M059J (cell line): ENCODE measurements around a stretch of chr10.

DNA sequence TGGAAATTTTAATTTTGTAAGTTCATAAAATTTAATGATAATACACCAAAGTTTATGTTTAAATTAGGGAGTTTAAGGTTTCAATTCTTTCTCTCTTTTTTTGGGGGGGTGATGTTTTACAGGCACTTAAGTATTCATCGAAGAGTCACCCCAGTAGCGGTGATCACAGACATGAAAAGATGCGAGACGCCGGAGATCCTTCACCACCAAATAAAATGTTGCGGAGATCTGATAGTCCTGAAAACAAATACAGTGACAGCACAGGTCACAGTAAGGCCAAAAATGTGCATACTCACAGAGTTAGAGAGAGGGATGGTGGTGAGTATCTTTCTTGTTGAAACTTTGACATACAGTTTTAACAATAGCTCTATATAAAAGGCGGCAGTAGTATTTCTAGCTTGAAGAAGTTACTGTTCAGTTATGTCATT is 2.5 kb downstream of the WAC start:
- RAMPAGE, long total RNA = no peak

- RAMPAGE, long total RNA = no peak
Observed at GRCh38 chr10:28561336-28562210, 28.7 kb downstream of the WAC start.

DNA sequence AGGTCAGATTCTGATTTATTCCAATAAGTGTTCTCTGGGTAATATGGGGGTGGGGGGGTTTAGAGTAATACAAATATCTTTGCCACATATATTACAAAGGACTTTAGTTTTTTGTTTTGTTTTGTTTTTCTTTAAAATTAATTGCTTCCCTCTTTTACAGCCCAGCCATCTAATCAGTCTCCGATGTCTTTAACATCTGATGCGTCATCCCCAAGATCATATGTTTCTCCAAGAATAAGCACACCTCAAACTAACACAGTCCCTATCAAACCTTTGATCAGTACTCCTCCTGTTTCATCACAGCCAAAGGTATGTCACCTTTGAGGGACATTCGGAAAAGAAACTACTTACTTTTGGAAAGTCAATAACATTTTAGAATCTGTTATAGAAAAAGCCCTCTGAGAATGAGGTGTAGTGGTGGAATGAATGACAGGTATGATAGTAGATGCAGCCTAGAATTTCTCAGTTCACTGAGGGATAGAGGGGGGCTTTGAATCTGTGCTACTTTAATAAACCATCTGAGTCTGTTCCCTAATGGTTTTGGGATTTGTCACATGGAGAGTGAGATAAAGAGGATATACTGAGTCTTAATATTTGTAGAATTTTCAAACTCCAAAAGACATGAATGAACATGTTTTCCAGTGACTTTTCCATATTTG is 65.6 kb upstream of the BAMBI start:
- RAMPAGE, long total RNA = no peak

DNA sequence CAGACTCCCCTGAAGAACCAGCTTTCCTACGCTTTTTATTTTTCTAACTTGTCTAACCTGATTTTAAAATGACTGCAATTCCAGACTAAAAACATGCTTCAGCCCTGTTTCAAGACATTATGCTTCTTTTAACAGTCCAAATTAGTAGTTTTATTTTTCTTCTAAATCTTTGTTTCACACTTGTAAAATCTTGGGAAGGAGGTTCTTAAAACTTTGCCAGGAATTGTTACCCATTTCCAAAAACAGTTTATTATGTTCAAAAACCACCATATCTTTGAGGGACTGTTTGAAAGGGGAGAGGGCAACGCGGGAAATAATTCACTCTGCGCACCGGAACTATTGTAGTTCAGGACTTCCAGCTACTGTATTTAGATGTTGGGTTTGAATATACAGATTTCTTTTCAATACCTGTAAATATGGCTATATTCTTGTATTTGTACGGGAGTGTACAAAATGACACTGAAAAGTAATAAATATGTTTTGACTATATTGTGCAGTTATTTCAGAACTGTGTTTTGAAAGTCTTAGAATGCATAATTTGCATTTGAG is 54.7 kb upstream of the BAMBI start:
- RAMPAGE, long total RNA = no peak

- RAMPAGE, long total RNA = no peak
Observed at GRCh38 chr10:29119343-29119721, 169.5 kb upstream of the LYZL1 start.

- RAMPAGE, long total RNA = no peak
Observed at GRCh38 chr10:29410413-29410831, 121.6 kb downstream of the LYZL1 start.

- RAMPAGE, long total RNA = no peak
Observed at GRCh38 chr10:29427129-29427829, 138.4 kb downstream of the LYZL1 start.

GRCh38 chr10:29640239-29641100 is 5.7 kb upstream of the SVIL start:
- RAMPAGE, long total RNA = no peak

DNA sequence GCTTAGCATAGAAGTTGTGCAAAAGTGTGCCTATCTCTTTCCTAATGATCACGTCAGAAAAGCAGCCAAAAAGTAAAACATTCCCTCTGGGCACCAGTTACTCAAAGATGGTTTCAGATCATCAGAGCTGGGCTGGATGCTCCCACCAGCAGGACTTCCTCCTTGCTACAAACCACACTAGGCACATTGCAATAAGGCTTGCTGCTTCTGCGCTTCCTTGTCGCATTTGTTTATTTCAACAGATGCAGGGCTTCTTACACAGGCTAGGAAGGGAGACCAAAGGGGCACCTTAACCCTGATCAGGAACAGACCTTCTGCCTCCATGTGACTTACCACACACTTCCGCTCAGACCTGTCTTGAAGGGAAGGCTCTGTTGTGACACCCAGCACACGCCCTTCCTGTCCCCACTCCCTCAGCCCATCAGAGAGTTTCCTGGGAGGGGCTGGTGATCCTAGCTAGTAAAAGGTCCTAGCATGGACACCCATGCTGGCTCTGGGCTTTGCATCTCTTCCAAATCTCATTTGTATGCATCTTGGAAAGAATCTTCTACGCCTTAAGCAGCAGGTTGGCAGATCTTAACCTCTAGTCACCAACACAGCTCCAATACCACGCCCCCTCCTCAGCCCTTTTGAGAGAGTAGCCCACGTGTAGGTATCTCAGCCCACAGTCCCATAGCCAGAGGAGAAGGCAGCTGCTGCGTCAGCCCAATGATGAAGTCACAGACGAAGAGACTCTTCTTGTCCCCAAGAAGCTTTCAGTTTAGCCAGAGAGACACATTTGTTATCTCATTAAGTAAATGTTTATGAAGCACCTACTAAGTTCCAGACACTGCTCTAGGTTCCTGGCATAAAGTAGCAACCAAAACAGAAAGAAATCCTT is 47.1 kb upstream of the SVIL start:
- RAMPAGE, long total RNA = no peak

- RAMPAGE, long total RNA = no peak
Observed at GRCh38 chr10:29838942-29839326, 204.2 kb upstream of the SVIL start.

DNA sequence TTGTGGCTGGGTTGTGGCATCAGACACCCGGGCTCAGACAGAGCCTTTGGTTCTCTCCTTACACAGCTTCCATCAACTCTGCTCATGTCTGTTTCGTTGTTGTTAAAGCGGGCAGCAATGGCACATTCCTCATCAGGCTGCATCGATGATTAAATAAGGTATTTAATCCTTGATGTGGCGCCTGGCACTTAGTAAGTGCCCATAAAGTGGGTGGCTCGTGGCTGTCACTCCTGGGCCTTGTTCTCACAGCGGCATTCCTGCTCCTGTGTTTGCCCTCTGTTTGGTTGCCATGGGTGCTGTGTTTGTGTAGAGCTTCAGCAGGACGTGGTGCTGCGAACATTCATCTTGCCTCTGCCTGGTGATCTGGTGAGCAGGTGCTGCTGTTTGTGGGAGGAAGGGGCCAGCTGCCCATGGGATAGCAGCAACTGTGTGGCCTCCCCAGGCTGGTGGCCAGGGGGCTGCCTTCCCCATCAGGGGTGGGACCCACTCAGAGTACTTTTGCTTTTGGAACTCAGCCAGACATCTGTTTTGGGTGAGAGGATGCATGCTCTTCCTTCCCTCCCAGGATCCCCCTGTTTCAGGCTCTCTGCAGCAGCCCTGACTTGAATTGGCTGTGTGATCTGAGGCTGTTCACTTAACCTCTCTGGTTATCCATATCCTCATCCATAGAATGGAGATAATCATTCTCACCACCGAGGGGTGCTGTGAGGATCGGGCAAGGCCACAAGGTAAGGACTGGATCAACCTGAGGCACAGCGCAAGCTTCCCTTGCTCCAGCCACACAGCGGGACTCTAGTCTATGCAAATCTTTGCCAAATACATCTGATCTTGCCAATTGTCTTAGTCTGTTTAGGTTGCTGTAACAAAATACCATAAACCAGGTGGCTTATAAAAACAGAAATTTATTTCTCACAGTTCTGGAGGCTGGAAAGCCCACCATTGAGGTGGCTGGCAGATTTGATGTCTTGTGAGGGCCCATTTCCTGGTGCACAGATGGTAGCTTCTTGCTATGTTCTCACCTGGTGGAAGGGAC is 207.4 kb upstream of the SVIL start:
- RAMPAGE, long total RNA = no peak

DNA sequence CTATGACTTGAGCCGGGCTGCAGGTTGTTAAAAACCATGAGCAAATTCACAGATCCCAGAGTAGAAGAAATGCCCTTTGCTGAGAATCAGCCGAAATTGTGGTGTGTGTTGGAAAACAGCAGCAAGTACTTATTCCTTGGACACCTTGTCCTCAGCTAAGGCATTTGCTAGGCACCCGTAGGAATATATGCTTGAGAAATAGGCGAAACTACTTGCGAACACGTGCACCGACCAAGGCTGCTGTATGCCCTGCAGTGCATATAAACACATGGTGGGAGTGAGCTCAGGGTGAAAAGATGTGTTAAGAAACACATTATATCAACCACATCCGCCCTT is 199.3 kb downstream of the JCAD start:
- RAMPAGE, long total RNA = no peak

- RAMPAGE, long total RNA = no peak
Observed at GRCh38 chr10:29881273-29881585, 178.2 kb downstream of the JCAD start.

DNA sequence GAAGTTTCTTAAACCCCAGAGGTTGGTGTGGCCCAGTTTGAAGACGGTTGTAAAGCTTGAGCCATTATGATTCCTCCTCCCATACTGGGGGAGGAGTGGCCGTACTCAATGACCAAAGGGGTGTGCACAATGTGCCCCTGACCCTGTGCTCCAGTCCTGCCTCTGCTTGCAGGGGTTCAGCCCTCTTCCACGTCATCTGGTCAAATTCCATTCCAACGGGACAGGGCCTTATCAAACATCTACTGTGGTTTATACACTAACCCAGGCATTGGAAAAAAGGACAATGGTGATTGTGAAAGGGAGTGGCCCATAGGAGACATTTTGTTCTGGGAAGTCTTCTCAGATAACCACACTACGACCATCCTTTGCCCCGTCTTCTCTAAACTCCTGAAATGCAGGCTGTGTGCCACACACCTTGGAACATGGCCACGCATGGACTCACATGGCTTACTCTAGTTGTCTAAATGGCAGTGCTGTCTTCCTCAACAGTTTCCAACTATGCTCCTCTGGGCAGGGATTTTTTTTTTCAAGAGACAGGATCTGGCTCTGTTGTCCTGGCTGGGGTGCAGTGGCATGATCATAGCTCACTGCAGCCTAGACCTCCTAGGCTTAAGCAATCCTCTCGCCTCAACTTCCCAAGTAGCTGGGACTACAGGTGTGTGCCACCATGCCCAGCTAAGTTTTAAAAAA is 102.9 kb downstream of the JCAD start:
- RAMPAGE, long total RNA = no peak

DNA sequence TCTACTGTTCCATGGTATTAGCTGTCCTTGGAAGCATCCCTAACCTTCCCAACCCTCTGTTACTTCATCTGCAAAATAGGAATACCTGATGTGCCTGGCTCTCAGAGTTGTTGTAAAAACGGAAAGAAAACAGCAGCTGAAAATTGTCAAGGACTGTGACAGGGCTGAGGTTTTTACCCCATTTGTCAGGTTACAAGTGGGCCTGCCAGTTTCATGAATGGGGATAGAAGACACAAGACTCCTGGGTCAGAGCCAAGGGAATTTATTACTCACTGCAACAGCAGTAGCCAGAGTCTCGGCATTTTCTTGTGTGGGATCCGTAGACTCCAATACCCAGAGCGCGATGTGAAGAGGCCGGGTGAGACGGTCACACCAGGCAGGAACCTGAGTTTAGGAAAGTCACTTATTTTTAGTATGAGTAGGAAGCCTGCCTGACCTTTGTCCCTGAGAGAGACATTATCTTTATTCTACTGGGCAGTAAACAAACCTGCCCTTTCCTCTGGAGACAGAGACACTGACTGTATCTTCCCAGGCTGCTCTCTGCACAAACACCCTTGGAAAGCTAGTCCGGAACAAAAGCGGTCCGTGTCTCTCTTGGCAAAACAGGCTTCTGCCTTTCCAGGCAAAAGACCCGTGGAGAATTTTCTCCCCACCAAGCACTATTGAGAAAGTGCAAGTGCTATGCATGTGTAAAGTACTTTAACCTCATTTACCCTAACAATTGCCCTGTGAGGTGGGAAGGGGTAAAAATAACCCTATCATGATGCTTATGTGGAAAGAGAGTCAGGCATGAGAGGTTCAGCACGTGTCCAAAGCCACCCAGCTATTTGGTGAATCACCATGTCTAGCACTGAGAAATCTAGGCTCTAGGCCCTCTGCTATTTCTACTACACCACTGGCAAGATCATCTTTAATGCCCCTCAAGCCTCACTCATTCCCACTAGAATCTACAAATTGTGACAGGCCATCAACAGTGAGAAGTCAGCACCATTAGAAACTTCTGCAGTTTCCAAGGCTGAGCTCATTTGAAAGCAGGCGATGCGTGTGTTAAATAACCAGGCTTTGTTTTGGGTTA is 58.4 kb downstream of the JCAD start:
- RAMPAGE, long total RNA = no peak

GRCh38 chr10:30026911-30028258 is 32.0 kb downstream of the JCAD start:
- RAMPAGE, long total RNA = no peak

DNA sequence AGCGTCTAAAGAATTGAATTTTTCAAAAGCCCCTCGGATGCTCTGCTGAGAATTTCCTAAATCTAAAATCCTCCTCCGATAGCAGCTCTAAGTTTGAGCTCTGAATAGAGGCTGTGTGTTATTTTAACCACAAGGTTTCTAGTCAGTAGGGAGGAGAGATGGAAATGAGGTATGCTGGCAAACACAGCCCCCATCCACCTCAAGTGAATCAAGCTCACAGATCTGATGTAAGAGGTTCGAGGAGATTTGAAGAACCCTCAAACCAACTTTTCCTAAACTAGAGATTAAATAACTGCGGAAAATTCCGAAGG is 56.0 kb upstream of the JCAD start:
- RAMPAGE, long total RNA = no peak

DNA sequence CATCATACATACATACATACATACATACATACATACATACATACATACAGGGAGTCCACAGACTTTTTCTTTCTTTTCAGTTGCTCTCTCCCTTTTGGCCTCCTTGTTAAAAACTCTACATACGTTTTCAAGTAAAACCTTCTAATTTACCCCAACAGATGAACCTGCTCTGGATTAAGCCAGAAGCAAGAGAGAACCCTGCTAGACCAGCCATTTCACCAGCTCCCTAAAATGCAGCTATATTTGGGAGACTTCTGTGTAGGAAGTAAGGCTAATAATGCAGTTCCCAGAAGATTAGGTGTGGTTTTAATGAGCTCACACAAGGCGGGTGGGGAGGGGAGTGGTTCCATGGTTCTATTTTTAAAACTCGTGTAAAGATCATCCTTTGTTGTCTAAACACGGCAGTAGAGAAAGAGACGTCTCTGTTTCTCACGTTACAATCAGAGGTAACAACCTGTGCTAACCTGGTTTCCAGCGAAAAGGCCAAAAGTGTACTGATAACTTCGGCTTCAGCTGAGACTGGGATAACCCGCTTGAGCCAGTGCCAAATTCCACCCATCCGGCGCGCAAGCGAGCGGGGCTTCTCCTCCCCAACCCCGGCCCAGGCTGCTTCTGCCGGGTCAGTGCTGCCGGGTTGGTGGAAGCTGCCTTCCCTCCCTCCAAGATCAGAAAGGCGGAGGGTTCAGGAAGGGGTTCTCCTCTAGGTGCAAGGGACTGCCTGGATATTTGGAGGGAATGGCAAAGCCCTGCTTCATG is 2.6 kb upstream of the MAP3K8 start:
- RAMPAGE, long total RNA = no peak

GRCh38 chr10:30435144-30435617 is 1.2 kb downstream of the MAP3K8 start:
- RAMPAGE, long total RNA = no peak

DNA sequence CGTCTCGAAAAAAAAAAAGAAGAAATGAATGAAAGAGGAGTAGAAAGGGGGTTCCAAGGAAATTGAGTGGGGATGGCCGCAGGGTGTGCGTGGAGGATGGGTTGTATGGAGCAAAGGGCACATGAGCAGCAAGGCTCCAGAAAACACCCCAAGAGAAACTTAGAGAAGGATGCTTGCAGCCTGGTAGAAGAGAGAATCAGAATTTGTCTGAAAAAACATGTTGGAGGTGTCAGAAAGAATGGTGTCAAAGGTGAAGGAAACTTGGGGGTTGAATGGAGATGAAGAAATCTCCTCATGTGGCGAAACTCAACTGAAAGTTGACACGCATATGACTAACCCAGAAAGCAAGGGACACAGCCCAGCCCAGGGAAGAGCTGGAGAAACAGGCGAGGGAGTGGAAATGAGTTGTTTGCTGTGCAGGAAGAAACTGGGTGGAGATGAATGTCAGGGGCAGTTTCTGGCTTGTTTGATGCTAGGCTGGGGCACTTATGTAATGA is 57.1 kb downstream of the MAP3K8 start:
- RAMPAGE, long total RNA = no peak